ENCODE results near the gene C6.

DNA sequence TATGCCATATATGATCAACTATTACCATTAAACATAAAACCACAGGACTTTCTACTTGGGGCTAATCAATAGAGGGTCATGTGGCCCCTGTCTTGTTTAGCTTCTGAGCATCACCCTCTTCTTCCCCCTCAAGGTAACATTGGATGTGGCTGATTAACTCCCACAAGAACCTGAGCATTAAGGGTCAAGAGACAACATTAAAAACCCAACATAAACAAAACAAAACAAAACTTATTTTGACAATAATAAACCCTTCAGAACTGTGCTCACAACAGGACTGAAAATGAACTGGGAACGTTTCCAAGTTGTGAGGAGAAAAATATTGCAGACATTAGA is 7.6 kb upstream of the C9 start:
- PRO-cap, result no peak

GRCh38 chr5:39394762-39395344 is 29.9 kb downstream of the DAB2 start:
- PRO-cap, result no peak

DNA sequence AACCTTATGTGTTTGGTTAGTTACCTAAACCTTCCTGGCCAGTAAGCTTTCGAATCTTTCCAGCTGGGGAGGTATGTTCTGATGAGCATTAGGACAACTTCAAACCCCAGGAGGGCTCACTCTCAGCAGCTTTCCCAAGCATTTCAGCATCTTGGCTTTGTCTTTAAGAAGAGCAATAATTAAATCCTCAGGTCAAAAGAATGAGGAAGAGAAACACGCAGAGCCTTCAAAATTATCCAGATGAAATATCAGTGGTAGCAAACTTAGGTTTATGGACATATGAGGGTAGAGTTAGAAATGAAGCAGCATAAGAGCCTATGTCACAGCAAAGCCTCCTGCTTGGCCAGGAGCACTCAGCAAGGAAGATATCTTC is 2.5 kb downstream of the DAB2 start:
- PRO-cap, result no peak

GRCh38 chr5:39527967-39528219 is 103.1 kb upstream of the DAB2 start:
- PRO-cap, result no peak

GRCh38 chr5:39760570-39760978 is 335.8 kb upstream of the DAB2 start:
- PRO-cap, result bidirectional peak, plus-strand start at chr5:39761077, minus-strand start at chr5:39760800

DNA sequence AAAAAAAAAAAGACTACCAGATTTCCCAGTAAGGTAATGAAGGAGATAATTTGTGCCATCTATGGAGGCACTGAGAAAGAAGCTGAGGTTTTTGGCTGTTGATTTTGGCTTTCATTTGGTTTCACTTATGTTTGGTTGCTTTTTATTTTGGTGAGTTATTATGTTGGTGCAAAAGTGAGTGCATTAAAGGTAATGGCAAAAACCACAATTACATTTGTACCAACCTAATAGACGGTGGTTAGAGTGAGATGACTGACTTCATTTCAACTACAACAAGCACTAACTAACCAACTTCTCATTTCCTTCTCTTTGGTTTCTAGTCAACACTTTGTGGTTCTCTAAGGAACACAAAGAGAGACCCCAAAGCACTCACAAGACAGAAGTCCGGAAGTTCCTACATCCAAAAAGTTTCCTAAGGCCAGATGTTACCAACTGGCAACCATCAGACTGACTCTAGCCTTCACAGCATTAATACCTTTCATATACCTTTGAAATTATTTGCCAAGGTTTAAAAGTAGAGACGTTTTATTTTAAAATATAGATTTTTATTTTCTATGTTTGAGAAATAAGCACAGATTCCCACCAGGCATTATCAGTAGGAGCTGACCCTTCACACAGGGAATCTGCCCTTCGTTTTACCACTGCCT is 301.3 kb upstream of the PTGER4 start:
- PRO-cap, result no peak

DNA sequence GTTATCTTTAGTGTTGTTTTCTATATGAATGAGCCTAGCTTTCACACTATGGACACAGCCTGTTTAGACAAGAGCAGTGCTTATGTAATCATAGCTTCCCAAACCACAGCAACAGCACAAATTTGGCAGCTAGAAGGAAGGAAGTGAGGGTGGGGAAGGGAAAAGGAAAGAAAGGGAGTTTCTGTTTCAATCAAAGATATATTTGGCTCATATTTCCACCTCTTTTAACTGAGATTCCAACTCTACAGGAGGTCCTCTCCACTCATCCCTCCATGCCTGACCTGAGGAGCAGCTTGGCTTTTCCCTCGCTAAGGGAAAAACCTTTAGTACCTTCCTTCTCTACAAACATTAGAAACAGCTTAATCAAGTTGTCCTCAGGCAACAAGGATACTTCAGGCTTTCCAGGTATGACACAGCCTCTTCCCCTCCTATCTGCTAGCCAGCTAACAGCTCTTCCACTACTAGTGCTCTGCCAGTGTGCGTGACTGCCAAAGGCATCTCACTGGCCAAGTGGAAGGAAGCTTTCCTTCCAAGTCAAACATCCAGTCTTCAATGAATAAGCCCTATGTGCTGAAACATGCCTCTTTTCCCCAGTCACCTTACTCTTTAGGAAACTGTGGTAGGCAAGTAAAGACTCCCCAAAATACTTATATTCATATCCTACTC is 268.6 kb upstream of the PTGER4 start:
- PRO-cap, result no peak

DNA sequence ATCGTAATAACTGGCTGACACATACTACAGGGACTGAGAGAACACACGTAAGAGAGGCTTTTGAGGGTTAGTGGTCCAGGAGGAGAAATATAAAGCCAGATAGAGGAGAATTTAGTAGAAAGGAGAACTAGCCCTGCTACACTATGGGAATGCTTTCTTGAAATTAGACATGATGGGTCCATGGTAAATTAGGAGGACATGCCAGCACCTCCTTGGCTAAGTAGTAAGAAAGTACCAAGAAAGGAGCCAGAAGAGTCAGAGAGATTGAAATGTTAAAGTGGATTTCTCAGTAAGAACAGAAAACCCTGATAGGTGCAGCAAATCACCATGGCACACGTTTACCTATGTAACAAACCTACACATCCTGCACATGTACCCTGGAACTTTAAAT is 165.0 kb upstream of the PTGER4 start:
- PRO-cap, result no peak

DNA sequence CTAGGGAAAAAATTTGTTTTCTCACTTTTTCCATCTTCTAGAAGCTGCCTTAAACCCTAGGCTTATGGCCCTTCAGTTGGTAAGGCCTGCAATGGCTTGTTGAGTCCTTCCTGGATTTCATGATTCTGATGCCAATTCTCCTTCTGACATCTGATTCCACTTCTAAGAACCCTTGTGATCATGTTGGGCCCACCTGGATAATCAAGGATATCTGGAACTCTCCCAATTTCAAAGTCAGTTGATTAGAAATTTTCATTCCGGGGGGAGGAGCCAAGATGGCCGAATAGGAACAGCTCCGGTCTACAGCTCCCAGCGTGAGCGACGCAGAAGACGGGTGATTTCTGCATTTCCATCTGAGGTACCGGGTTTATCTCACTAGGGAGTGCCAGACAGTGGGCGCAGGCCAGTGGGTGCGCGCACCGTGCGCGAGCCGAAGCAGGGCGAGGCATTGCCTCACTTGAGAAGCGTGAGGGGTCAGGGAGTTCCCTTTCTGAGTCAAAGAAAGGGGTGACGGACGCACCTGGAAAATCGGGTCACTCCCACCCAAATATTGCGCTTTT is 138.6 kb upstream of the PTGER4 start:
- PRO-cap, result no peak

DNA sequence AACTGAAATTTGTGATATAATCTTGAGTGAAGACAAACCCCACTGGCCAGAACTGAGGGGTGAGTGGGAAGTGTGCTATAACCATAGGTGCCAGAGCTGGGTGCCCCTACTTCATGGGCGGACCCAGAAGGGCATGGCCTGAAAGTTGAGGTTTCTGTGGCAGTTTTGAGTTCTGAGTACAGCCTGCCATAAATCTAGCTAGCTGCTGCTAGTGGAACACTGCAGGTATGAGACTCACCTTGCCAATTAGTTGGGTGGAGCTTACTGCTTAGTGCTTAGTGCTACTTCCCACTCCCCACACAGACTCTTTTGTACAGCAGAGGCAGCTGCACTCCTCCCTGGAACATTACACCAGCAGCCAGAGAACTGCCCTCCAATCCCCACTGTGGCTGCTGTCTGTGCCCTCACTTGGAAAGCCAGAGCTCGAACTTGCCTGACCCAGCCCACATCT is 27.2 kb upstream of the PTGER4 start:
- PRO-cap, result no peak

DNA sequence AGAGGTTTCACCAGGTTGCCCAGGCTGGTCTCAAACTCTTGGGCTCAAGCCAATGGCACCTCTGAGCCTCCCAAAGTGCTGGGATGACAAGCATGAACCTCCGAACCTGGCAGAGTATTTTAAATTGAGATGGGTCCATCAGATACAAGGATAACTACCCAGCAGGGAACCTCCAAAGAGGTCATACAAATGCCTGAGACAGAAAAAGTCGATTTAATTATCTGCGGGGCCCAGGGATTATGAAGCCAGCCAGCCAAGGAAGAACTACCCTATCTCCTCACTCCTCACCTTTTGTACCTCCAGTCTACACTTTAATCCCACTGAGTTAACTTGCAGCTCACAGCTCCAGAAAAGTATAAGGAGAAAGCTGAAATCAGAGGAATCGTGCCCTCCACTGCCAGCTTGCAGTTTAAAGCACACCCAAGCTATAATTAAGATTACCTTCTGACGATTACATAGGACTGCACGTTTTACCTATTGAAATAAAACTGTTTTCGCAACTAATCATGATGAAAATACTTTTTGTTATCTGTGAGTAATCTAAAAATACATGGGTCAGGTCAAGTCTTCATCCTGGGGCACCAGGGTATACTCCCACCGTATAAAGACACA is 7.9 kb downstream of the RPL37 start:
- PRO-cap, result no peak

- PRO-cap, result no peak
Observed at GRCh38 chr5:40827579-40828401, 7.2 kb downstream of the RPL37 start.

- PRO-cap, result no peak
Observed at GRCh38 chr5:40832367-40832931, 2.6 kb downstream of the RPL37 start.

GRCh38 chr5:40833515-40834117 is 1.4 kb downstream of the RPL37 start:
- PRO-cap, result no peak

- PRO-cap, result no peak
Observed at GRCh38 chr5:40842369-40842734, 1.2 kb downstream of the CARD6 start.

- PRO-cap, result no peak
Observed at GRCh38 chr5:40914671-40915417, 5.5 kb downstream of the C7 start.

DNA sequence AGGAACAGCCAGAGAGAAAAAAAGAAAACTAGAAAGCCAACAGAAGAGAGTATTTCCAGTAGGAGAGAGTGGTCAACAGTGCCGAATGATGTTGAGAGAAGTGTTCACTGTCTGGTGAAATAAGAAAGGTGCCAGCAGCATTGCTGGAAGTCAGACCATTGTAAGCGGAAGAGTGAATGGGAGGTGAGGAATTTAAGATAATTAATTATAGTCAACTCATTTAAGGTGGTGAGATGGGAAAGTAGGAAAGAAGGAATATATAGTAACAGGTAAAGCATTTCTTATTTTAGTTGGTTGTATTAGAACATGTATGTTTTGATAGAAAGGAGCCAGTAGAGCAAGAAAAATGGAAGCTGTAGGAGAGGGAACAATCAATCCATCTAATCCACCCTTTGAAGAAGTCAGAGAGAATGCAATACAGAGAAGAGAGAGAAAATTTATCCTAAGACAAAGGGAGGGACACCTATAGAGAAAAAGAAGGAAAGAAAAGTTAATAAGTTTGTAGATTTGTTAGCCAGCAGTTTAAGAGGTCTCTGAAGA is 32.7 kb downstream of the C7 start:
- PRO-cap, result no peak

- PRO-cap, result no peak
Observed at GRCh38 chr5:41213307-41213840, at the start of gene C6. Gene C6 (minus strand): TSS chr5:41213532.

DNA sequence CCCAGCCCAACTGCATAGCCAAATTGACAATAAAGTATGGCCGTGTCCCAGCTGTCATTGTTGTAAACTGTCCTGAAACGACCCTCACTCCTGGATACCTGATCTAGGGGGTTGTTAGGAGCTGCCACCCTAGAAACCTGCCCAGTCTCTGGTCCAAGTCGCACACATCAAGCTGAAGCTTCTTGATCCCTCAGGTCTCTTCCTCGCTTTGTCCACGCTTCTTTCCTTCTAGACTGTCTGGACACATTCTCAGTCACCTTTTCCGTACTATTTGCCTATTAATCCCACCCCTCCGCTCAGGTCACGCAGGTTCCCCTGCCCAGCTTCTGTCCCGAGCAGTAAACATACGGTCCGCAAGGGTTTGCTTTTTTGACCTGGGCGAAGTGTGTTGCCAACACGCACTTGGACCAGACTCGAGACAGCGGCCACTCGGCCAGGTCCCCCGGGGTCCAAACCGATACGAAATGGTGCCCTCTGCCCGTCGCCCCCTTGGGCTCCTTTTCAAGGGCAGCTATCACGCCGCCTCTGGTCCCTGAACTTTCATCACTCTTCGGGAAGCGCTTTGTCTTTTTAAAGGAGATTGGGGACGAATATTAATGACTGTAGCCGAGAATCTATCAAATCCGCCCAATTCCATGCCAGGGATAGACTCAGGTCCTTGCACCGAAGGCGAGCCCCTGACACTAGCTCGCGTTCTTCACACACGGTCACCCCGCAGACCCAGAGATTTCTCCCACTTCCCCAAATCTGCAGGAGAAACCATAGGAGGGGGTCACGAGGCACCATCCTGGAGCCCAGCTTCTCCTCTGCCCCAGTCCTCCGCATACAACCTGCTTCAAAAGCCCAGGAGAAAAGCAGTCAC is 820 bp downstream of the PLCXD3 start:
- PRO-cap, result no peak

- PRO-cap, result no peak
Observed at GRCh38 chr5:41826935-41827676, 43.1 kb downstream of the OXCT1 start.